ENCODE results near the genes TGM2, SLC32A1 and ACTR5.

DNA sequence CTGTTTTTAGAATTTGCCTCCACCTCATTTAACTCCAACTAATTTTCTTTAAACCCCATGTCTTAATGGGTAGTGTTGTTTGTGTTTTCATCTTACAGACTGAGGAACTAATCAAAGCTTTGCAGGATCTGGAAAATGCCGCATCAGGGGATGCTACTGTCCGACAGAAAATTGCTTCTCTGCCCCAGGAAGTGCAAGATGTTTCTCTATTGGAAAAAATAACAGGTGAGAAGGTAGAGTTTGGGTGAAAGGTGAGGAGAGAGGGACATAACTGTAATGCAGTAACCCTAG is 25.7 kb downstream of the RPRD1B start:
- PRO-cap, result no peak

DNA sequence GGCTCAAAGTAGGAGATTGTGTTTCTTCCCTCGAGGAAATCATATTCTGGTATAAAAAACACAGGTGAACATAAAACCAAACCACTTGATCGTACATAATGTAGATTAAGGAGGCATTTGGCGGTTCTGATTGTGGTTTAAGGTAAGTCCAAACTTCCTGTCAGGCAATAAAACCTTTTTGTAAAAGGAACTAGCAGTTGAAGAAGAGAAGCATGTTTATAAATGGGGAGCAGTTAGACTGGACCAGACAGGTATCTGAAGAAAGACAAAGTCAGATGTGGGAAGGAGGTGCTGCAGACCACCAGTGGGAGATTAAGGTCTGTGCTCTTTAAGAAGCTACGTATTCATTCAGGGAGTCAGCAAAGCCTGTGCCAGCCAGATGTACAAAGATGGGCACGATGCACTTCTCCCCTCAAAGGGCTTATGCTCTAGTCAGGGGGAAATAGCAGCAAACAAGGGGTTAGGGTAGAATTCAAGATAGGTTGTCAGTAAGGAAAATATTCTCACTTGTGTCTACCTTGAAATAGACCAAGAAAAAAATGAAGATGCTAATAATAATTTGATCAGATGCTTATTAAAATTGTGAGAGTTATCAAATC is 35.8 kb downstream of the RPRD1B start:
- PRO-cap, result no peak

DNA sequence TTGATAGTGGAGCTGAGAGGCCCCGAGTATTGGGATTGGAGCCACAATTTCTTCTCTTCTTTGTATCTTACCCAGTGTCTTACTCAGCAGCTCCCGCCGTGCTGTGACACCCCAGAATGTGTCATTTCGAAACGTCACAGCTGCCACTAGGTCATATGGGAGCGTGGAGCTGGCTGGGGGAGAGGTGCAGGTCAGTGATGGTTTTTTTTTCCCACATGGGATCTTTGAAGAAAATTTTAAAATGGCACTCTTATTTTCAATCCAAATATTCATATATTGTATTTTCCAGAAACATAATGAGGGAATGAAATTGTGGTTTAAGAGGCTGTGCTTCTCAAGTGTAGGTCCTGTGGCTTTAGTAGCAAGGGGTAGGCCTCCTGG is 50.2 kb downstream of the RPRD1B start:
- PRO-cap, result no peak

DNA sequence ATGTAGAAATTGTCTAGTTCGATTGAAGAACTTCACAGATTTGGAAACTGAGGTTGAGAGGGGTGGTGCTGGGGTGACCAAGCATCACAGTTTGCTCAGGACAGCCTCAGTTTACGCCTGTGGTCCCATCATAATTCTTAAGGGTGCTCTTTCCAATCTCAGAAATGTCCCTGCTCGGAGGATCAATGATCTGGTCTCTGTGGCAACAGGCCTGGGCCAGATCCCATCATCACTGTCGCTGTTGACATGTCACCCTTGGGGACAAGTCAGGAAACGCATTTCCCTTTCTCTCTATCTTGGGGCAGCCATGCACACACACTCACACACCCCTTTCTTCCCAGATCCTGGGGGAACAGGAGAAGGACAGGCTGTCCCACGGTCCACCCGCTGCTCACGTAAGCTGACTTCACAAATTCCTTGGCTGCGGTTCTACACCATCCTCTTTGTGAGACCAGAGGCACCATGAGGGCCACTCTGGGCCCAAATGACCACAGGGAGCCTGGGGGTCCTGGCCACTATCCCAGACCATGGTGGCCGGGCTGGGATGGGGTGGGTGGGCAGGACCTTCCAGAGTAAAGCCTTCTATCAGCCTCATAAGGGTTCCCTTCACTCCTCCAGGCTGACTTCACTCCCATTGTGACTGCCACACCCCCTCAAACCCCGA is 7.0 kb downstream of the TGM2 start:
- PRO-cap, result no peak

DNA sequence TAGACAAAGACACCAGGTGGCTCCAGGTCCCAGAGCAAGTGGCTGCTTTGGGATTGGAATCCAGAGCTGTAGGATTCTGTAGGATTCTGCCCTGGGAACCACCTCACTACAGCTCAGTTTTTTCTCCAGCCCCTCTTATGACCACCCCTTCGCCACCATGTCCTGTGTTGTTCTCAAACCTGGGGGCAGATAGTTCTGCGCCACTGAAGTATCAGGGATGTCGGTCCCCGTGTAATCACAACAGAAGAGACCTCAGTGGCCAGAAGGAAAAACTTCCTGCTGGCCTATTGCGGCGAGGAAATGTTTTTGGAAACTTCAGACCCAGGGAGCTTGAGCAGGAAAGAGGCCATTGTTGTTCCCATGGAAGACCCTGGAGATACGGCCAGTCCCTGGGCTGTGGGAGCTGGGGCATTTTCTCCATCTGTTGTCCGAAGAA is 1.6 kb downstream of the TGM2 start:
- PRO-cap, result no peak

GRCh38 chr20:38164800-38165623 is at the start of gene TGM2:
Gene TGM2, minus strand, starts transcription at chr20:38165270.
- PRO-cap, result bidirectional peak, plus-strand start at chr20:38165402, minus-strand start at chr20:38165270

GRCh38 chr20:38246834-38247503 is 13.6 kb downstream of the KIAA1755 start:
- PRO-cap, result no peak

GRCh38 chr20:38343785-38344480 is 2.3 kb upstream of the LBP start:
- PRO-cap, result no peak

GRCh38 chr20:38395008-38395603 is 48.8 kb downstream of the LBP start:
- PRO-cap, result no peak

DNA sequence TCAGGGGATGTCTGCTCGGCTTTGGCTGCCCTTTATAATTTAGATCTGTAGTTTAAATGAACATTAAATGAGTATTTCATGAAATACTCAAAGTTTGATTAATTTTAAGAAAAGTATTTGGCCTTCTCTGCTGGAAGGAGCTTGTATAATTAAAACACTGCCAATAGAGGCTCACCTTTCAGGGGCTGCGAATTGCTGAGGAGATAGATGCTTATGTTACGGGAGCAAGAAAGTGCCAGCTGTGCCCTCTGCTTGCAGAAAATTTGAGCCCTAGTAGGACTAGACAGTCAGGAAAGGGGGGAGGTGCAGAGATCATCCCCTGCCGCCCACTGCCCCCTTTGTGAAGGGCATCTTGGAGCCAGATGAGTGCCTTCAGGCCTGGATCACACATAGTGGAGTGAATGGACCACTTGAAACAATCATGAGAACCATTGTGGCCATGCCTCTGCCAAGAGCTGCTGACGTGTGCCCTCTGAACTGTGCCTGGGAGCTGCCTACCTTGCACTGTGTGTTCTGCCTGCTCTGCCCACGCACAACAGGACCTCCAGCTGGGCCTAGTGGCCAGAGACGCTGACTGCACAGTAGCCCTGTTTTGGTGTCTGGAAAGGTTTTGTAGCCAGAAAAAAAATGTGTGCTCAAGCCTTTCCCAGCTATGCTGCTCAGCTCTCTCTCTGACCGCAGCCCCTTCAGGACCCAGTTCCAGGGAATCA is 1.9 kb upstream of the ADIG start:
- PRO-cap, result no peak

DNA sequence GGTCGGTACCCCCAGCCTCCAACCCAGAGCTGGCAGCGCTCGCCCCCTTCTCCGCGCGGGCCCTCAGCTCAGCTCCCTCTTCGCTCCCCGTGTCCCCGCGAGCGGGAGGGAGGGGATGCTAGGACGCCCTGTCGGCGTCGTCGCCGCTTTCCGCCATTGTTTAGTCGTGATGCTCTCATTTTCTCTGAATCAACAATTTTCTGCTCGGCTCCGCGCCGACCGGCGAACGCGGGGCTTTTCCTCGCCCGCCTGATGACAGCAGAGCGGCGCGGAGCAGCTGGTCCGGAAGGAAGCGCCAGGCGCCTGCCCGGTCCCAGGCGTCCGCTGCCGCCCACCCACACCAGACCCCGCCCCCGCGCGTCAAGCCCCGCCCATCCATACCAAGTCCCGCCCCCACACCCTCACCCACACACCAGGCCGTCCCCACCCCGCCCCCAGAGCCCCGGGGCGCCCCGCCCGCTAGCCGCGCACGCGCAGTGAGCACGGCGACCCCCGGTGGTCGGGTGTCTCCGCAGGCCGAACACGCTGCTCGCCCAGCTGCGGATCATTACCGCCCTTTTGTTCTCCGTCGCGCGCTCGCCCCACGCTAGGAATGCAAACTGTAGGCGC is 50.0 kb upstream of the SLC32A1 start:
- PRO-cap, result no peak

- PRO-cap, result no peak
Observed at GRCh38 chr20:38723692-38724806, at the start of gene SLC32A1. Gene SLC32A1, plus strand, starts transcription at chr20:38724486.

- PRO-cap, result no peak
Observed at GRCh38 chr20:38727205-38727589, 2.9 kb downstream of the SLC32A1 start.

DNA sequence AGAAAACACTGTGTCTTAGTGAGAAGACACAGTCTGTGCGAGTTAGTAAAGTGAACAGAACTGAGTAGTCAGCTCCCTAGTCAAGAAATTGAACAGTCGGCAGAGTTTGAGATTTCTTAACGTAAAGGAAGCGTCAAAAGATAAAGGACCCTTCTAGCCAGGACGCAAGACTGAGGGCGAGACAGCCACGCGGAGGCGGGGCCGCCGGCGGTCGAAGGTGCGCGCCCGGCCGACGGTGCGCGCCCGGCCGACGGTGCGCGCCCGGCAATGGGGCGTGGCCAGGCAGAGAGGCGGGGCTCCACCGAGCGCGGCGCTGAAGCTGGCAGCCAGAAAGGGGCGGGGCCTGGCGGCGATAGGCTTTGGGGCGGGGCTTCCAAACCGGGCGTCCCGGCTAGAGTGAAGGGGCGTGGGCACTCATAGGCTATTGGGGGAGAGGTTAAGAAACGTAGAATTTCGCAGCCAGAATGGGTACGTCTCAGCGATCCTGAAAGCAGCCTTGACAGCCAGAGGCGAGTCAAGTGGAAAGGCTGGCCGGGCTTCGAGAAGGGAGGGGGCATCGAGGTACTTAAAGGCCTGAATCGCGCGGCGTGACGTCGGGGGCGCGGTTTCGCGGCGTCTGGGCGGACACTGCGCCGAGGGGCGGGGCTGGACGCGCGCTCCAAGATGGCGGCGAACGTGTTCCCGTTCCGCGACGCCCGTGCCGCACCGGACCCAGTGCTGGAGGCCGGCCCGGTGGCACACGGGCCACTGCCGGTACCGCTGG is at the start of gene ACTR5:
TSS of gene ACTR5 (plus strand) at position 645 of the 763 bp plus-strand sequence.
- PRO-cap, result unidirectional peak, plus-strand start at position 645 of the sequence; unidirectional peak, plus-strand start at position 684 of the sequence

- PRO-cap, result no peak
Observed at GRCh38 chr20:38767260-38767824, 19.1 kb downstream of the ACTR5 start.

GRCh38 chr20:38835516-38836032 is 30.1 kb downstream of the PPP1R16B start:
- PRO-cap, result no peak

DNA sequence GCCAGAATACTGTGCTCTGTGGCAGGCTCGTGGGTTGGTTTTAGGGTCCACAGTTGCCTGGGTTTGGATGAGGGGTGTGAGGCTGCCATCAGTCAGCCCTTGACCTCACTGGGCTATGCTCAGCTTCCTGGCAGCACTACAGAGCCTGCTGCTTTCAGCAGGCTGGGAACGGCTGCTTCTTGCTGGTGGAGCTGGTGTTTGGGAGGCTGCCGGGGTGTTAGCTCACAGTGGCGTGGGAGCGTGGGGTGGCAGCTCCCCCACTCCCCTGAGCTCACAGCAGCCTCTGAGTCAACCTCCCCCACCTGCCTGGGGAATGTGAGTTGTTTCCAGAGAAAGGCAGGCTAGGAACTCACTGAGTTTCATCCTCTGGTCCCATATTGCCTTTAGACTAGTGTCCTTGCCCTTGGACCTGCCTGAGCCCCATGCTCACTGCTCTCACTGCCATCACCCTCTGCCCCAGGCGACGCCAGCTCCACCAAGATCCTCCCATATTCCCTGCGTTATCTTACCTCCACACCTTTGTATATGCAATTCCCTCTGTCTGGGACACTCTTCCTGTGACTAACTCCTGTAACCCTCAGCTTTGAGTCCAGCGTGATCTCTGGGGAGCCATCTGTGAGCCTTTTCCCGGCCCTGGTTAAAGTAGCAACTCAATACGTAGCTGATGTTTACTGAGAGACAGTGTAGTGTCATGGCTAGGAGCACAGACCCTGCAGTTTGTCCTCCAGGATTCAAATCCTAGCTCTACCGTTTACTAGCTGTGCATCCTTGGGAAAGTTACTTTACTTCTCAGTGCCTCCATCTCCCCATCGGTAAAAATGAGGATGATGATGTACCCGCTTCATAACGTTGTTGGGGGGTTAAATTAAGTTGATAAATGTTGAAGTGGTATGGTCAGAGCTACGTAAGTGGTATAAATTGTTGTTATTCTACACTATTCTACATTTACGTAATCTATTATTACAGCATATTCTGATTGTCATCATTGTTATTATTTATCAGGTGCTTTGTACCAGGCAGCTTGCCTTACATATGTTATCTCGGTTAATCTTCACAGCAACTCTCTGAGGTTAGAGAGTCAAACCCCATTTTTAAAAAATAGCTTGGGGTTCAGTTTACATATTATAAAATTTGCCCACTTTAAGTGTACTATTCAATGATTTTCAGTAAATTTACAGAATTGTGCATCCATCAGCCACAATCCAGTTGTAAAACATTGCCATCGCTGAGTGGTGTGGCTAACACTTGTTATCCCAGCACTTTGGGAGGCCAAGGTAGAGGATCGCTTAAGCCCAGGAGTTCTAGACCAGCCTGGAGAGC is 35.0 kb downstream of the PPP1R16B start:
- PRO-cap, result no peak

DNA sequence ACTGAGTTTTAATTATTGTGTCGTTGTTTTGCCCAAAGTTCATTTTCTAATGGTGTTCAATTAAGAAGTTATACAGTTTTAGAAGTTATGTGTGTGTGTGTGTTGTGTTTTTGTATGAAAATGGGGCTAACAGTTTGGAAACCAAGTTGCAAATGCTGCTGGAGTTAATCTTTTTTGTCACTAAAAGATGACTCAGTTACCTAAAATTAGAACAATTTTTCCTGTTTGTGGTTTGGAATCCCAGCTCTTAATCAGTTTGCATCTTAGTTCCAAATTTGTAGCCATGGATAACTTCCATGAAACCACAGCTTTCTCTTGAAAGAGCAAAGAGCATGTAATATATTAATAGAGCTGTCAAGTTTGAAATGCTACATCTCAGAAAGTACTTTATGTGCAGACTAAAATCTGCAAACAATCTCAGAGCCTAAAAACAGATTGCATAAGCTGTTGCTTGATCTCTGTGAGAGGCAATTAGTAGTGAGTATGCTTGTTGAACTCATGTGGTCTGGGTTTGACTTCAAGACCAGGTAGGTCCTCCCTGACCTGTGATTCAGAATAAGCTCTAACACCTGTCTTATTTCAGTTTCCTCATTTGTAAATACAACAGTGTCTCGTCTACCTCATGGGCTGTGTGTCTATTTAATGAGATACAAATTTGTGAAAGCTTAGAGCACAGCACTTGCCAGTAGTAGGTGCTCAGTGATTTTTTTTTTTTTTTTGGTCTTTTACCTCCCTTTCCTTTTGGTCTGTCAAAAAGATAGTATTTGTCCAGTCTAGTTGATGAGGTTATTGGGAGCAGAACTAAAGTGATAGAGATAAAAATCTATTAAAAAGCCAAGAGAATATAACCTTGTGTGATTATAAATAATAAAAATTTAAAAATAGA is 23.6 kb downstream of the DHX35 start:
- PRO-cap, result no peak

DNA sequence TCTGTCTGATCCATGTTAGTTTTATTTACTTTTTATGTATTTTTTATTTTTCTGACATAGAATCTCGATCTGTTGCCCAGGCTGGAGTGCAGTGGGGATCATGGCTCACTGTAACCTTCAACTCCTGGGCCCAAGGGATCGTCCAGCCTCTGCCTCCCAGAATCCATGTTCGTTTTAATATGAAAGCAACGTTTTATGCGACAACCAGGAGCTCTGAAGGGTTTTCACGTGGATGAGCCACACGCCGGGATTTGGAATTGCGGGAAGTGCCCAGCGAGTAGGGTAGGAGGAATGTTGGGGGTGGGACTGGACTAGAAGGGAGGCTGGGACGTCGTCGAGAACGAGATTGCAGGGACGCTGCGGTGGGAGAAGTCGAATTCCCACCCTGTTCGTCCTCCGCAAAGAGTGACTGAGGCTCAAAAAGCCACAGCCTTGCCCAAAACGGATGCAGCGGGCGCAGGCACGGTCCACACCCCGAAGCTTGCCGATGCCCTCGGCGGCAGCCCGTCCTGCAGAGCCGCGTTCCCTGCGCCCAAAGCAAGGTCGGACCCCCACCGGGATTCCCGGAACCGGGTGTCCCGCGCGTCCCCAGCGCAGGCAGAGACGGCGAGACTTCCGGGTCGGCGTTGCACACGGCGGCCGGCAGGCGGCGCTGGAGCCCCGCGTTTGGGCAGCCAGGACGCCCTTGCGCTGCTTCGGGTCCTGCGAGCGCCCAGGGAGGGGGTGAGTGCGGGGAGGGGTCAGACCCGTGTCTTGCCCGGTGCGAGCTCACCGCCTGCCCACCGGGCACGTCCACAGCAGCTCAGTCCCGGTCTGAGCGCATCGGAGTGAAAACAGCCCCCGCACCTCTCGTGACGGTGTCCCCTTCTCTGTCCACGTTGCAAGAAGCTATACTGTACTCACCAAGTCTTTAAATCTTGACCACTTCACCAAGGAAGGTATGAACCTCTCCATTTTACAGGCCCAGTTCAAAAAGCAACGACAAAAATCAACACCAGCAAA is 87.8 kb downstream of the DHX35 start:
- PRO-cap, result no peak

GRCh38 chr20:40690736-40690932 is 1.6 kb upstream of the MAFB start:
- PRO-cap, result bidirectional peak, plus-strand start at chr20:40690799, minus-strand start at chr20:40690769